ENCODE measurements around the genes CFAP276, CYB561D1 and GPR61.

DNA sequence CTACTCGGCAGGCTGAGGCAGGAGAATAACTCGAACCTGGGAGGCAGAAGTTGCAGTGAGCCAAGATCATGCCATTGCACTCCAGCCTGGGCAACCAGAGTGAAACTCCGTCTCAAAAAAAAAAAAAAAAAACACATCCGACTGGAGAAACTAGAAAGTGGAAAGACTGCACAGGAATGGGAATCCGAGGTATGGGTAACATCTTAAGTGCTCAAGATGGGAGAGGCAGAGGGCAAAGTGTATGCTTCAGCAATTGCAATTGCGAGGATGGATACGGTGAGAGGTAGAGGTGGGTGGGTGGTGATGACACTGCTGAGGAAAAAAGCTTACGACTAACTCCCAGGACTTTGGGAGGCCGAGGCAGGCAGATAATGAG, 9.4 kb downstream of the CLCC1 start:
- RRBS: no CpG with 5 or more reads among the region's 9 CpGs
CAGE:
- cytosol, long polyA plus RNA: no peak
- long polyA plus RNA: no peak
- nucleus, long polyA plus RNA: no peak

DNA sequence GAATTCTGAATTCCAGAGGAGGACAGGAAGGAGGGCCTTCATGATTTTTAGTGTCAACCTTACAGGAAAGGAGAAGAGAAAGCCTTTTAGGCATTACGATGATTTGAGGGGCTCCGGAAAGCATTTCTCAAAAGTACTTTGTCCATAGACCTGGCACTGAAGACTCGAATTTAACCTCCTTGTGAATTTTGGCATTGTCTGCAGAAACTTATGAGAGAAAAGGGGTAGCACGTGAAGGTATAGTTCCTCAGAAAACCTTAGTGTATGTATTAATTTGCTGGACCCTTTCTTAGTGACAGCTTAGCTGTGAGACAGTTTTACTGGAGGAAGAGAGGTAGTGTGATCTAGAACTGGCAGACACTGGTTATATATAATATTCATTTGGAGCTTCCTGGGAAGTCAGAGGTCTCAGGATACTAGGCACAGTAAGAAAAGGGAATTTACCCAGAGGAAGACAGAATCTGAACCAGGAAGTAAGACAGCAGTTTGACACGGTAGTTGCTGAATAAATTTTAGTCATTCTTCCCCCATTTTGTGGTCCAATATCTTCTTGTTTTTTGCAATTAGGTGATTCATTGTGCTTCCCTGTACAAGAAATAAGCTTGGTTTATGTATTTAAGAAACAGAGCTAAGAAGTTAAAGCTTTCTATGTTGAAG, 1.1 kb downstream of the TMEM167B start:
- RRBS: no CpG with 5 or more reads among the region's 5 CpGs
CAGE:
- cytosol, long polyA plus RNA: no peak
- long polyA plus RNA: no peak
- nucleus, long polyA plus RNA: no peak

- RRBS: 34% methylated on average over 6 of the region's 22 CpGs
CAGE:
- cytosol, long polyA plus RNA: no peak
- long polyA plus RNA: no peak
- nucleus, long polyA plus RNA: no peak
Observed at GRCh38 chr1:109112490-109113099, at the start of gene CFAP276. TSS of gene CFAP276 (minus strand) at chr1:109112747.

DNA sequence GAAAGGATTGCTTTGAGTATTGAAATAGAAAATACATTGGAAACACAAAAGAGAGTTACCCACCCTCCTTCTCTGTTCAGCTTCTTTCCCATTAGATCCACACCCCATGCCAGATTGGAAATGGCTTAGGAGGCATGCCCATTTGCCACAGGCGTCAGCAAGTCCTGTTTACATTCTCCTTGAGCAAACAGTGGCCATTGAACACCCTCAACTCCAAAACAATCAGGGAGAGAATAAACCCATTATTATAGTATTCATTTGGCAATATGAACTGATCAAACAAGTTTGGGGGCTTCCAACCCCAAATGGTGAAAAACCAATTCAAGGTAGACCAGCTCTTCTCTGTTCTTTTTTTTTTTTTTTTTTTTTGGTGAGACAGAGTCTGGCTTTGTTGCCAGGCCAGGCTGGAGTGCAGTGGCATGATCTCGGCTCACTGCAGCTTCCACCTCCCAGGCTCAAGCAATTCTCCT, 2.5 kb downstream of the ELAPOR1 start:
- RRBS: no CpG with 5 or more reads among the region's 2 CpGs
CAGE:
- cytosol, long polyA plus RNA: no peak
- long polyA plus RNA: no peak
- nucleus, long polyA plus RNA: no peak

DNA sequence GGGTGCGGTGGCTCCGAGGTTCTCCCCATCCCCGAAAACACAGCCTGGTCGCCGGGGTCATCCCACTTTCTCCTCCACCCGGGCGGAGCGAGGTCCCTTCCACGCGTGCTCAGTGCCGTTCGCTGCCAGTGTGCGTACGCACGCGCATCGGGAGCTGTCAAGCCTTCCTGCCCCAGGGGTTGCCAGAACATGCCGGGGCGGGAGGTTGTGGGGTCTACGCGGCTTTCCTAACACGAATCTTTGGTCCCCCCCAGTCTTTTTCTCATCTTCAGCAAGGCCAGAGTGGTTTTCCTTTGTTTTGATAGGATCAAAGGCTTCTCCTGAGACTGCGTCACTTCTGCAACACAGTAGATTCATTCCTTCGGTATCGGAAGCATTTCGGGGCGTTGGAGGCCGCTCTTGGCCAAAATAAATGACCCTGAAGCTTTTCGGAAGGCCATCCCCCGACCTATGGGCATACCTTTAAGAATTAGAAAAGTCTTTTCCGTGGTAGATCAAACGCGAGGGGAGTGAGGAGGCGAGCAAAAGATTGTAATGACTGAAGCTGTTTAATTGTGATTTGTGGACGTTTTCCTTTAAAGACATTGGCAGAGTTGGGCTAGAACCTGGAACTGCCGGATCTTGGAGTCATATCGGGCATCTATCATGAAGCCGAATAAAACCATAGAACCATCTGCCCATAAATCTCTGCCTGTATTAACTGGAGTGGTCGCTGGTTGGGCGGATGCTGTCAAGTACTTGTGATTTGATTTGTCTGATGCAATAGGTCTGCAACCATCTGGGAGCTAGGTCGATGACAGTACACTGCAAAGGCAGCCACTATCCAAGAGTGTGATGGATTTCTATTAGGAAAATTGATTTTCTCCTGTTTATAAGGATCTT, 765 bp downstream of the SARS1 start:
- RRBS: no CpG with 5 or more reads among the region's 41 CpGs
CAGE:
- cytosol, long polyA plus RNA: no peak
- long polyA plus RNA: no peak
- nucleus, long polyA plus RNA: no peak

DNA sequence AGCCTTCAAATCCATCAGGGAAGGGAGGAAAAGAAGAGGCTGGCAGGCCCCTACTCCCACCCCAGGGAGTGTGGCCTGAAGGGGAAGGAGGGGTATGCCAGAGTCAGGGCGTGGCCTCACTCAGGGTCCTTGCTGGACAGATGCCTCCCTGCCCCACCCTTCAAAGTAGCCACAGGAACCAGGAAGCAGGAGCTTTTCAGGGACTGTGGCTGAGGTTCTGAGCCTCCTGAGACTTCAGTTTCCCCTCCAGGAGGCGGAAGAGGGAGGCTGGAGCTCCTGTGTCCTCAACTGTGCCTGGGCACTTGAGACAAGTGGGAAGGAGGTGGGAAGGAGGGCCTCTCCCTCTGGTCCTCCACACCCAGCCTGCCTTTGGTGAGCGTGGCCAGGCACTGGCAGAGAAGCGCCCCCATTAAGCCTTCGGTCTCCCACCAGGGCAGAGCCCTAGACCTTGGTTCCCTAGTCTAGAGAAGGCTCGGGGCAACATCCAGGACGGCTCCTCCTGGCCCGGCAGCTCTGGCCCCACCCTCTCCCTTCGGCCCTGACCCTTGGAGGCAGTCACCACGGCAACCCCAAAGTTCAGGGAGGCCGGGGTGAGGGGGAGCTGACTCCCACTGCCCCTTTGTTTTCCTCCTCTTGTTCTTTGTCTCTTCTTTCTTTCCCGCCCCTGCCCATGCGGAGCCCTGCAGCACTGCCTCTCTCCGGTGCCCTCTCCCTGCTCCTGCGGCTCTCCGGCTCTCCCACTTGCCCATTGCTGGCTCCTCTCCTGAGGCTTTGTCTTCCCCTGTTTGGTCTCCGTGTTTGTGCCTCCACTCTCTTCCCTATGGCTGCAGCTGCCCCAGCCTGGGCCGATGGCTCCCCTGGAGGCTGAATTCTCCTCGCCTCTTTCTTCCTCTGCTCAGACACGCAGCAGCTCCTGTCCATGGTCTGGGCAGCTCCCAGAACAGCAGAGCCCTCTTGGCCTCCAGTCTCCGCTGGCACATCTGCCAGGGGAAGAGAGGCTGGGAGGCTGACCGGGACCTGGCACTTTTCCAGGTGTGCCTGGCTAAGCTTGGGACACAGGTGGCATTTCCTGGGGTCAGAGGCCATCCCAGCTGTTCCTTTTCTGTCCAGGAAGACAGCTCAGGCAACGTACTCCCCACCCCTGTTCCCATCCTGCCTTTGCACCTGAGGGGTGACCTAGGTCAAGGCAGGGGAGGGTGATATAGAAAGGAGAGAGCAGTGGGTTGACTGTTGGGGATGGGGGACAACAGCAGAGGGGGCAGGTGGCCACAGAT, 5.7 kb downstream of the CELSR2 start:
- RRBS: 33% methylated on average over 4 of the region's 23 CpGs
CAGE:
- cytosol, long polyA plus RNA: no peak
- long polyA plus RNA: no peak
- nucleus, long polyA plus RNA: no peak

DNA sequence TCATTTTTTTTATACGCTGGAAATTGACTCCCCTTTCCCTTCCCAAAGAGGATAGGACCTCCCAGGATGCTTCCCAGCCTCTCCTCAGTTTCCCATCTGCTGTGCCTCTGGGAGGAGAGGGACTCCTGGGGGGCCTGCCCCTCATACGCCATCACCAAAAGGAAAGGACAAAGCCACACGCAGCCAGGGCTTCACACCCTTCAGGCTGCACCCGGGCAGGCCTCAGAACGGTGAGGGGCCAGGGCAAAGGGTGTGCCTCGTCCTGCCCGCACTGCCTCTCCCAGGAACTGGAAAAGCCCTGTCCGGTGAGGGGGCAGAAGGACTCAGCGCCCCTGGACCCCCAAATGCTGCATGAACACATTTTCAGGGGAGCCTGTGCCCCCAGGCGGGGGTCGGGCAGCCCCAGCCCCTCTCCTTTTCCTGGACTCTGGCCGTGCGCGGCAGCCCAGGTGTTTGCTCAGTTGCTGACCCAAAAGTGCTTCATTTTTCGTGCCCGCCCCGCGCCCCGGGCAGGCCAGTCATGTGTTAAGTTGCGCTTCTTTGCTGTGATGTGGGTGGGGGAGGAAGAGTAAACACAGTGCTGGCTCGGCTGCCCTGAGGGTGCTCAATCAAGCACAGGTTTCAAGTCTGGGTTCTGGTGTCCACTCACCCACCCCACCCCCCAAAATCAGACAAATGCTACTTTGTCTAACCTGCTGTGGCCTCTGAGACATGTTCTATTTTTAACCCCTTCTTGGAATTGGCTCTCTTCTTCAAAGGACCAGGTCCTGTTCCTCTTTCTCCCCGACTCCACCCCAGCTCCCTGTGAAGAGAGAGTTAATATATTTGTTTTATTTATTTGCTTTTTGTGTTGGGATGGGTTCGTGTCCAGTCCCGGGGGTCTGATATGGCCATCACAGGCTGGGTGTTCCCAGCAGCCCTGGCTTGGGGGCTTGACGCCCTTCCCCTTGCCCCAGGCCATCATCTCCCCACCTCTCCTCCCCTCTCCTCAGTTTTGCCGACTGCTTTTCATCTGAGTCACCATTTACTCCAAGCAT, 8.3 kb downstream of the PSRC1 start:
- RRBS: 87% methylated on average over 3 of the region's 26 CpGs
CAGE:
- cytosol, long polyA plus RNA: no peak
- long polyA plus RNA: no peak
- nucleus, long polyA plus RNA: no peak

DNA sequence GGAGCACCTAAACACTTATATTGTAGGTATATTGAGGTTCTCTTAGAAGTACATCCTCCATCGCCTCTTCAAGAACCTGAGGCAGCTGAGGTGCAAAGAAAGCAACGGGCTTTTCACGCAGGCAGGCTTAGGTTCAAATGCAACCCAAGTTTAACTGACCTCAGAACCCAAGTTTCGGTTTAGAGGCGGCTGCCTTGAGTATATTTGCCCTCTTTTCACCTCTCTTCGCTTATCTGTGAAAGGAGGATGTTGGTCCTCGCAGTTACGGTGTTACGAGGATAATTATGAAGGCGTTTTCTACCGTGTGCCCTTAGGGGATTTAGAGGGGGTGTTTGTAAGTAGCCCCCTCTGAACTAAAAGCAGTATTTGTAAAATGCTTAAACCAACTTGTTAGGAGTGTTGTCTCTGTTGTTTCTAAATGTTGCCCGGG, 690 bp upstream of the PSRC1 start:
- RRBS: no CpG with 5 or more reads among the region's 12 CpGs
CAGE:
- cytosol, long polyA plus RNA: no peak
- long polyA plus RNA: no peak
- nucleus, long polyA plus RNA: no peak

DNA sequence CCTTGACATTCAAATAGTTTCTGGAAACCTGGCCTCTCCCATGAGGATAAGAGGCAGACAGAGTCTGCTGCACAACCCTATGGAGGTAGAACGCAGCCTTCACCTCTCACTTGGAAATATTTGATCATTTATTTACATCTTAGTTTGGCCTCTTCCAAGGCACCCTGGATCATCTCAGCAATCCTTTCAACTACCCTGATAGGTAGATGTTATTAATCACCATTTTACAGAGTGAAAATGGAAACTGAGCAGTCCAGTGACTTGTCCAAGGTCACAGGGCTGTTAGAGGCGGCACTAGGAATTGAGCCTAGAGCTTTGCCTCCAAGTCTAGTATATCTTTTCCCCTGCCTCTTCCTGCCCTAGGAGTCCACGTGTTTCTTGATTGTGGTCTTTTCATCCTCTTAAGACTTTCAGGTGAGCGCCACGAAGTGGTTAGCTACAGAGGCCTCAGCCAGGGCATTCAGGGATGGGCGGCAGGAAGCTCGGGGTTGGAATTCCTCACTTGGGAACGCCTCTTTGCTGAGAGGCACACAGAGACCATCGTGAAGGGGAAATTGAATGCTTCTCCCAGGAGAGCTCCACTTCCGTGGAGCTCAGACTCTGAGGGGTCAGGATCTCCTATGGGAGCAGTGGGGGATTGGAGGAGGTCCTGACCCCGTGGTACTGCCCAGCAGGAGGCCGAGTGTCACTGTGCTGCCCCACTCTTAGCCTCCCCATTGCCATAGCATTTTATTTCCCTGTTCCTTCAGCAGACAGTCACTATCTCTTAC, 903 bp downstream of the MYBPHL start:
- RRBS: no CpG with 5 or more reads among the region's 12 CpGs
CAGE:
- cytosol, long polyA plus RNA: no peak
- long polyA plus RNA: no peak
- nucleus, long polyA plus RNA: no peak

DNA sequence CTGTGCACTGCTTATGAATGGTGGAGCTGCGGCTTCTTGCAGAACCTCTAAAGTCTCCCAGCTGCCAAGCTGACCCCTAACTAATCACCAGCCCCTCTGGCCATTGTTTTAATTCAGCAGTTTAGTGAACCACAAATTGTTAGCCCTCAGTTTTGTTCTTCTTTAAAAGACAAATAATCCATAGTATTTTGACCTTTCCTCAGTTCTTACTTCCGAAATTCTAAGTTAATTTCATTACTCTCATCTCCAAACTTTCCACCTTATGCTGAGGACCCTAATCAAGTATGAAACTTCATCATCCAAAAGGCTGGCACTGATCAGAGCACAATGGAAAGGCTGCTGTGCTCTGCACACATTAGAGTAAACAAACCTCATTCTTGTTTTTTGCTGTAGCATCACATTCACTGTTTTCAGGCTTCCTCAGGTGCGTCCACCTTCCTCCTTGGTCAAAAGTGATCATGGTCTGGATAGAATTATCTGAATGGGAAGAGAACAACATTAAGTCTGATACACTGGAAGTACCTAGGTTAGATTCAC, 29.1 kb upstream of the MYBPHL start:
- RRBS: no CpG with 5 or more reads among the region's 3 CpGs
CAGE:
- cytosol, long polyA plus RNA: no peak
- long polyA plus RNA: no peak
- nucleus, long polyA plus RNA: no peak

DNA sequence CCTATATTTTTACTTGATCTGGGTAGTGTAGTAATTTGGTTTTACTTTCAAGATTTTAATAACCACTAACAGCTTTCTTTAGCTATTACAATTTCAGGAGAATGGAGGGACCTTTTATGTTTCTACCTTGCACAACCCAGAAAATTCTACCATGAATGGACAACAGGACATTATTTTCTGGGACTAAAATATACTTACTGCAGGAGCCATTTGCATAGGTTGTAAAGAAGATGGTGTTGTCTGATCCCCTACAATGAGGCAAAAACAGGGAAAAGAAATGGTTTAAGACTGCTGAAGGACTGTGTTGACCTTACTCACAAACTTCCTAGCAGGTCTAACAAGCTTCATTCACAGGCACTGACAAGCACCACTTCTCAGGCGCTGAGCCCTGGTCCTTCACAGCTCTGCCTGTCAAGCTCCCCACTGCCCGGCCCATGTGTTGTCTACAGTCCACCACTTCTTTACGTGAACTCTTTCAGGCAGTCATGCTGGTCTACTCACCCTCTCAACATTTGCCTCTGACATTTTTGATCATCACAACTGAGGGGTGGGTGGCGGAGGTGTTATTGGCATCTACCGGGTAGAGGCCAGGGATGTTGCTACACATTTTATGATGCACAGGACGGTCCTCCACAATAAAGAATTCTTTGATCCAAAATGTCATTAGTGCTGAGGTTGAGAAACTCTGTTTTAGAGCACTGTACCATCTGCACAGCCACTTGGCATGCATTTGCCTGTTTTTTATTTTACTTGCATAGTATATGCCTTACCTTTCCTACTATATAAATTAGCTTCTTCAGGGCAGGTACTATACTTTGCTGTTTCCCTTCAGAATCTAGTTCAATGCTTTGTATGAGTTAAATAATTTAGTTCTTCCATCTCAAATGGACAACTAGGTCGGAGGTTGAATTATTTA, 40.7 kb upstream of the MYBPHL start:
- RRBS: no CpG with 5 or more reads among the region's 7 CpGs
CAGE:
- cytosol, long polyA plus RNA: no peak
- long polyA plus RNA: no peak
- nucleus, long polyA plus RNA: no peak

DNA sequence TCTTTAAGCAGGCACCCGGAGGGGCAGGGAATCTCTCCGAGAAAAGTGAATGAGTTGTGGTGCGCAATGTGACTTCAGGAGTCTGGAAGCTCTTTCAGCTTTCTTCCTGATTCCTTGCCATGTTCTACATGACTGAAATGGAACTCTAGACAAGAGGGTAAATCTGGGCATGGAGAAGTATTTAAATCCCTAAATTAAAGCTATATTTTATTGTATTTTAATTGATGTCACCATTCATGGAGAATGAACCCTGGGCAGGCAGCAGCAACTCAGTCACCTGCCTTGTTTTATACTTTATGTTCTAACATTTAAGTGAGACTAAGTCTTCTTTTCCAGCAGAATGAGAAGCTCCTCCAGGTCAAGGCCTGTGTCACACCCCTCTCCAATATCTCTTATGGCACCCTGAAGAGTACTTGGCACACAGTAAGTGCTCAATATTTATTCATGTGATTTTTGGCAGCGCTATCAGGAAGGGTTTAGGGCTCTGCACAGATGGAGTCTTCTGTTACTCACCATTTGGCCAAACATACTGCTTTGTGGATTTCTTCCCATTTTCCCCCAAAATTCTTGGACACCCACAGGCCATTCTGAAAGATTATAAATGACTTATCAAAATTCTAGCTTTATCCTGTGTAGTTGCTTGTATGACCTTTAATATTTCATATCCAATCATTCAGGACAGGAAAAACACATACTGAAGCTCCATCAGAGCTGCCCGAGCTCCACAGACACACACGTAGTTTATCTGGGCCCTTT, 43.8 kb upstream of the MYBPHL start:
- RRBS: no CpG with 5 or more reads among the region's 6 CpGs
CAGE:
- cytosol, long polyA plus RNA: no peak
- long polyA plus RNA: no peak
- nucleus, long polyA plus RNA: no peak

DNA sequence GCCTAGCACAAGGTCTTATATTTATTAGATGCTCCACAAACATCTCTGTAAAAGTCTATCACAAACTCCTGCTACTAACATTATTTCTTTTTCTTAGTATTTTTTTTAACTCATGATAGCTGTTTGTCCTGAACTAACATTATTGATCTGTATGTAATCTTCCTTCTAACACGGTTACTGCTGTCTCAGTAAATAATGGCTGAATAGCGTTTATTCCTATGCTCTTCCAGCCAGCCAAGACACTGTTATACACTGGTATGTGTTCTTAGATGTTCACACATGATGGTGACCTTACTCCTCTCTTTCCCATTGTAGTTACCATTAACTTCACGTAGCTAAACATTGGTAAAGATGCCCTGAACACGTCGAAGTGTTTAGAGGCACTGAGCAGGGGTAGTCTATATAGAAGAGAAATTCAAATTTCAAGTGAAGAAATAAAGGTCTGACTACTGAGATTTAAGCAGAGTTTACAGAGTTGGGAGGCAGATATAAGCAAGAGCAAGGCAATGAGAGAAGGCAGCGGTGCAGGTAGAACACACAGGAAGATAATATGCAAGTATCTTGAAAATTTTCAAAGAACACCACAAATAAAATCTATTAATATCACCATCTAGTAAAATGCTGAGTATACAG, 20.3 kb downstream of the SORT1 start:
- RRBS: no CpG with 5 or more reads among the region's 6 CpGs
CAGE:
- cytosol, long polyA plus RNA: no peak
- long polyA plus RNA: no peak
- nucleus, long polyA plus RNA: no peak

DNA sequence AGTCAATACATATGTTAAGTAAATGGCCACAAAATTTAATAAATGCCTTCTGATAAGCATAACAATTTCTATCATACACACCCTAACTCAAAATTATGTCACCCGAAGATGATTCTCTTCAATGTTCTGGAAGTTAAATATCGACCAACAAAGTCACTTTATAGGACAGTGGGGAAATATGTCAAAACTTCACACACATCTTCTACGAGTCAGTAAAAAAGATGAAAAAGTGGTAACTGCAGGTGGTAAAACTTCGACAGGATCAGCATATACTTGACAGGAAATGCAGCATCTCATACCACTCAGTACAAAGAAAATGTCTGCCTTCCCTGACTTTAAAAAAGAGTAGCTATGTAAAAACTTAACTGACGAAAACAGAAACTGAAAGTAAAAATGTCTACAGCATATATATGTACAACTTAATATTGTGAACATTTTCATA, 982 bp downstream of the PSMA5 start:
- RRBS: no CpG with 5 or more reads among the region's 5 CpGs
CAGE:
- cytosol, long polyA plus RNA: no peak
- long polyA plus RNA: no peak
- nucleus, long polyA plus RNA: no peak

- RRBS: no CpG with 5 or more reads among the region's 14 CpGs
CAGE:
- cytosol, long polyA plus RNA: no peak
- long polyA plus RNA: no peak
- nucleus, long polyA plus RNA: no peak
Observed at GRCh38 chr1:109467413-109467728, 1.0 kb downstream of the SYPL2 start.

- RRBS: 2% methylated on average over 15 of the region's 56 CpGs
CAGE:
- cytosol, long polyA plus RNA: start-site peak on the plus strand at chr1:109494090-109494100, 52 reads
- long polyA plus RNA: no peak
- nucleus, long polyA plus RNA: start-site peak on the plus strand at chr1:109494083-109494114, 49 reads
Observed at GRCh38 chr1:109493546-109494614, at the start of gene CYB561D1. TSS of gene CYB561D1 (plus strand) at chr1:109494094.

- RRBS: 31% methylated on average over 5 of the region's 15 CpGs
CAGE:
- cytosol, long polyA plus RNA: no peak
- long polyA plus RNA: no peak
- nucleus, long polyA plus RNA: no peak
Observed at GRCh38 chr1:109532179-109532697, 7.4 kb upstream of the GPR61 start.

GRCh38 chr1:109539579-109540025, at the start of gene GPR61:
TSS of gene GPR61 (plus strand) at chr1:109539872.
- RRBS: 37% methylated on average over 3 of the region's 7 CpGs
CAGE:
- cytosol, long polyA plus RNA: no peak
- long polyA plus RNA: no peak
- nucleus, long polyA plus RNA: no peak

DNA sequence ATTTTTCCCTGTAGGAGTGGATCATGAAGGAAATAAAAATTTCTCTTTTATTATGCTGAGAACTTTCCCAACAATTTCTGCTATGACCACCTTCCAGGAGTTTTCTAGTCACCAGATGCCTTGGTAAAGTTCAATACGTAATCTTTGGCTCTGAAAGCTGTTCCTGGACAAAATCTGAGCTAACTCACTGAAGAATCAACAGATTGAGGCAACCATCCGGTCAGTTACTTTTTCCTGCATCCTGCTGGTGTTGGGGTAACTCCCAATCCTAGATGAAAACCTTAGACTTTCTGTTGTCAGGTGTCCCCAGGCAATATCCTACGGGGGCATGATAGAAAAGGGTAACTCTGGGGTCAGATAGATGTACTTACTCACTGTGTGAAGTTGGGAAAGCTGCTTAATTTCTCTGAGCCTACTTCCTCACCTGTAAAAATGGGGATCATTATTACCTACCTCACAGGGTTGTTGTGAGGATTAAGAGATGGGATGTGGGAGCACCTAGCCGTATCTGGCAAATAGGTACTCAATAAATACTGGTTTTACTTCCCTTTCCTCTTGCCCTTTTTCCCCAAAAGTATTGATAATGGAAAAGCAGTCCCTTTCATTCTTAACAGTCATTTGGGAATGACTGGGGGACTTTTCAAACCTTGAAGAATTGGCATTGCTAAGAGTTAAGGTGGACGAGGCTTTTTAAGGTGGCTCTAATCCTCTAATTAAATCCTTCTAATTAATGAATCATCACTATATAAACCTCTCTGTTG, 1.5 kb upstream of the GNAI3 start:
- RRBS: no CpG with 5 or more reads among the region's 5 CpGs
CAGE:
- cytosol, long polyA plus RNA: no peak
- long polyA plus RNA: no peak
- nucleus, long polyA plus RNA: no peak

DNA sequence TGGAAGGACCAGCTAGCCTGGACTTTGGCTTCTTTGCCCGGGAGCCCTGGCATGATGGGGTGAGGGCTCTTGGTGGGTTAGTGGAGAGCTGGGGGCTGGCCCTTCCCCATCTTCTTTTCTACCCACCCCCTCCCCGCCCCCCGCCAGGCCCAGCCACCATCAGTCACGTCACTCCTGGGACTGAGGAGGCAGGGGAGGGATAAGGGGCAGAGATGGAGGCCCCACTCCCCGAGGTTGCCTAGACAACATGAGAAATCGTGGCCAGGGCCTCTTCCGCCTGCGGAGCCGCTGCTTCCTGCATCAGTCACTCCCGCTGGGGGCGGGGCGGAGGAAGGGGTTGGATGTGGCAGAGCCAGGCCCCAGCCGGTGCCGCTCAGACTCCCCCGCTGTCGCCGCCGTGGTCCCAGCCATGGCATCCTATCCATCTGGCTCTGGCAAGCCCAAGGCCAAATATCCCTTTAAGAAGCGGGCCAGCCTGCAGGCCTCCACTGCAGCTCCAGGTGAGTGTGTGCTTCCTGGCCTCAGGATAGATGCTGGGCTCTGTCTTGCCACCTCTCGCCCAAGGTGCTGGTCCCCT, 1.2 kb downstream of the AMPD2 start:
- RRBS: 0% methylated on average over 1 of the region's 20 CpGs
CAGE:
- cytosol, long polyA plus RNA: no peak
- long polyA plus RNA: no peak
- nucleus, long polyA plus RNA: no peak